ENCODE results near the gene SULT1A1.

GRCh38 chr16:27318798-27319340, 5.1 kb downstream of the IL4R start:
- PRO-cap, result no peak

GRCh38 chr16:27339898-27340503, 26.2 kb downstream of the IL4R start:
- PRO-cap, result no peak

- PRO-cap, result unidirectional peak, minus-strand start at chr16:27368214
Measured at GRCh38 chr16:27367413-27368406, 34.3 kb upstream of the IL21R start.

- PRO-cap, result unidirectional peak, minus-strand start at chr16:27375180
Measured at GRCh38 chr16:27374756-27375521, 27.0 kb upstream of the IL21R start.

- PRO-cap, result no peak
Measured at GRCh38 chr16:27448532-27448740, 46.5 kb downstream of the IL21R start.

DNA sequence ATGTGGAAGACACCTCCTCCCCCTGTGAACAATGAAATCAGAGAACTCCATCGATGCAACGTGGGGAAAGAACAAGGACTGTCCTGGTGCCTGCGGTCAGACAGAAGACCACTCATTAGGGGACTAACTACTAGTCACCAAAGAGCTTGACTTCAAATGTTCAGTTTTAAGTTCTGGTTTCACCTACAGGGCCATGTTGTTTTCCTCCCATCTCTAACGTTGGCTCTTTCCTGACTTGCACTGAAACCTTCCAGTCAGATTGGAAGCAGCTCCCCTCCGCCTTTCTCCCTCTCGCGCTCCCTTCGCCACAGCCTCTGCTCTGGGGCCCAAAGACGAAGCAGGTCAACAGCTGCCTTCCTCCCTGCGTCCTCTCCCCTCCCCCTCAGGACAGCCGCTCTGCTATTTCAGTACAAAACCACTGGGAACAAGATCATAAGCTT, 17.4 kb downstream of the GTF3C1 start:
- PRO-cap, result no peak

DNA sequence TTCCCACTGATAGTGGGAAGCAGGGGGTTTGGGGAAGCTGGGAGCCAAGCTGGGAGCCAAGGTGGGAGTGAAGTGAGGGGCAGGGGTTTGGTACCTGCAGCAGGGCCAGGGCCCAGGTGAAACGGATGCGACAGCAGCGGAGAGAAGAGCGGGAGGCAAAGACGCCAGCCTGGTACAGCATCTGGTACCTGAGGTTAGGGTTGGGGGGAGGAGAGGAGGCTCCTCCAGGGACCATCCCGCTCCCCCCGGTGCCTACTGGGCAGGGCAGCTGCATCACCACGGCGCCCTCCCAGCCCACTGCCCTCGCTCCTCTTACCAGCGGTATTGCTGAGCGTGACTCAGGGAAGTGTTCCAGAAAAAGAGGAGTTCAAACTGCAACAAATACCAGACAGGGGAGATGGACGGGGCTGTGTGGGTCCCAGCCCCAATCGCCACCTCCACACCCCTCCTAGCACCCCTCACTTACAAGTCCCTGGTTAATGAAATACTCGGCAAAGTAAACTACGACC, 9.8 kb downstream of the CLN3 start:
- PRO-cap, result no peak

GRCh38 chr16:28495024-28495981, 860 bp downstream of the APOBR start:
- PRO-cap, result no peak

- PRO-cap, result no peak
Measured at GRCh38 chr16:28609083-28609539, 733 bp downstream of the SULT1A1 start.

- PRO-cap, result no peak
Measured at GRCh38 chr16:28609865-28610557, at the start of gene SULT1A1. SULT1A1 (minus strand) TSS chr16:28610044.

GRCh38 chr16:28623098-28623821, 13.4 kb upstream of the SULT1A1 start:
- PRO-cap, result no peak

DNA sequence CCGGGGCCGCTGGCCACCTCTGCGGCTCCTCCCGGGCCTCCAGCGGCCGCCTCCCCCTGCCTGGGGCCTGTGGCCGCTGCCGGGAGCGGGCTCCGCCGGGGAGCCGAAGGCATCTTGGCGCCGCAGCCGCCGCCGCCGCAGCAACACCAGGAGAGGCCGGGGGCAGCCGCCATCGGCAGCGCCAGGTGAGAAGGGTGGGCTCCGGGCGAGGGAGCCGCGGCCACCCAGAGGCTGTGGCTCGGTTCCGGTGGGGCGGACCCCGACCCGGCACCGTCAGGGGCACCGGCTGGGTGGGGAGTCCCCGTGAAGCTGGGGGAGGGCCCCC, 537 bp downstream of the ATXN2L start:
- PRO-cap, result no peak

GRCh38 chr16:28830174-28830854, 7.5 kb downstream of the ATXN2L start:
- PRO-cap, result no peak

DNA sequence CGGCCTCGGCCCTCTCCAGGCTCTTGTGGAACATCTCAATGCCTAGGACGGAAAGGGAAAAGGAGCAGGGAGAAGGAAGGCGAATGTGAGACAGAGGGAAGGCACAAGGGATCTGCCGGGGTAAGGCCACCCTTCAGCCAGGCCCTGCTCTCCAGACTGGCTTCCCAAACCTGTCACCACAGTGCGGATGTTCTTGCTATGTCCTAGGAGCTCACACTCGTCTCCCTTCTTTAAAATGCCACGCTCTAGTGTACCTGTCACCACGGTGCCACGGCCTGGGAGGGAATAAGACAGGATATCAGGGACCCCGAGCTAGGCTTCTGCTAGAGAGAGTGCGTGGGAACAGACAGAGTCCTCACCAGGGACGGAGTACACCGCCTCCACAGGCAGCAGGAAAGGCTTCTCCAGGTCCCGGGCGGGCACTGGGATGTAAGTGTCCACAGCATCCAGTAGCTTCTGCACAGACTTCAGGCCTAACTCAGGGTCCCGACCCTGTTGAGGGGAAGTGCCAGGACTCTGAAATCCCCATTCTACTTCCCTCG, 2.0 kb downstream of the TUFM start:
- PRO-cap, result no peak

GRCh38 chr16:28859137-28859600, 4.5 kb upstream of the SH2B1 start:
- PRO-cap, result no peak

- PRO-cap, result no peak
Measured at GRCh38 chr16:28868668-28869386, 5.2 kb downstream of the SH2B1 start.

GRCh38 chr16:28869875-28870445, 6.3 kb downstream of the SH2B1 start:
- PRO-cap, result no peak

DNA sequence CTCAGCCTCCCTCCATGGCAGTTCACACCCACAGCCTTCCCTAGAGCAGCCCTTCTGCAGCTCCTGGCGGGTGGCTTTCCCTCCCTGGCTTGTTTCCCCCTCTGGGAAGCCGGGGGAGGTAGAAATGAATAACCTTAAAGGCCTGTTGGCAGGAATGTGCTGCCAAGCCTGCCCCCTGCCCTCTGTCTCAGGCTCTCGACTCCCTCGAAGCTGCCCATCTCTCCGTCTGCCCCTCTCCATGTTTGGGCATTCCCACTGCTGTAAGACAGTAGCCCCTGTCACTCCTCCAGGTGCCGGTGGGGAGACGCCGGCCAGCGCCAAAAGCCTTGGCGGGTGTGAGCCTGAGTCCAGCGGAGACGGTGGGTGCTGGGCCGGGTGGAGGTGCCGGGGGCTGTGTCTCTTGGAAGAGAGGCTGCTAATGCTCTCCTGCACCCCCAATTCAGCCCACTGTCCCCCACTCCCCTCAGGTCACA, 2.1 kb upstream of the ATP2A1 start:
- PRO-cap, result no peak

DNA sequence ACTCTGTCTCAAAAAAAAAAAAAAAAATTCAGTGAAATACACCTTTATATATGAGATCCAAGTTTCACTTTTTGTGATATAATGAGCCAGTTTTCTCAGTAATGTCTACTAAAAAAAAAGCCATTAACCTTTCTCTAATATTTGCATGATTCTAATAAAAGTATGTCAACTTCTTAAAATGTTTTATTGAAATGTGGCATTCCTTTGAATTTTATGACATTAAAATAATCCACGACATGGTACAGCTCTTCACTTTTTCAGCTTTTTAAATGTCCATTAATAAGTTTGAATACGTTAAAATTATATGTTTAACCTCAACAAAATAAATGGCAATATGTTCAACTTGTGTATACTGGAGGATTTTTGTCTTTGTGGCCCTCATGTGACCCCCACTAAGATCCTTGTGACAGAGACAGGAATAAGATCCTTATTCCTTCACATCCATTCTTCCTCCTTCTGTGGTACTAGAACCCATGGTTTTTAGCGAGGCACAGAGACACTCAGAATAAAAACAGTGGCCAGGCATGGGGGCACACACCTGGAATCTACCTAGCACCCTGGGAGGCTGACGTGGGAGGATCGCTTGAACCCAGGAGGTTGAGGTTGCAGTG, 7.7 kb upstream of the SPNS1 start:
- PRO-cap, result no peak

DNA sequence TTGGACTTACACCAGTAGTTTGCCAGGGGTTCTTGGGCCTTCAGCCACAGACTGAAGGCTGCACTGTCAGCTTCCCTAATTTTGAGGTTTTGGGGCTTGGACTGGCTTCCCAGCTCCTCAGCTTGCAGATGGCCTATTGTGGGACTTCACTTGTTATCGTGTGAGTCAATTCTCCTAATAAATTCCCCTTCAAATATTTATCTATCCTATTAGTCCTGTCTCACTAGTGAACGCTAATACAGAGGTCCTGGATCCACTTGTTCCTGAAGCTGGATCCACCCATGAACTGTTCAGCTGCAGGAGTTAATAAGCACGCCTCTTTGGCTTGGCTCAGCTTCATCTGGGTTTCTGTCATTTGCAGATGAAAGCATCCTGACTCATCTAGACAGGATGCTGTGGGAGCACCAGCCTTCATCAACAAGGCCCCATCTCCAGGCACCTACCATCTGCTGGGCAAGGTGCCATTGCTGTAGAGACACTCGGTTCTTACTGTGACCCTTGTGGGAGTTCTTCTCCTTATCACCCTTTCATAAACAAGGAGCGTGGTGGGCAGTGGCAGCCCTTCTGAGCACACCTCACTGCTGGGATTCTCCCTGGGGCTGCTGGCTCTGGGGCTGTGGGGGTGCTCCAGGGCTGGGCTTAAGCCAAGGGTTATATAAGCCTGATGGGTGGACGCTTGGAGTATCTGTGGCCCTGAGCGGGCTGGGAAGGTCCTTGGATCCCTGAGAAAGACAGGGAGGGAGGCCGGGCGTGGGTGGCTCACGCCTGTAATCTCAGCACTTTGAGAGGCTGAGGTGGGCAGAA, 23.2 kb downstream of the LAT start:
- PRO-cap, result no peak

Data from pulmonary artery (tissue), 1 donor.